Skin of body (tissue), 2 donors: ENCODE results near the gene USP2.

- RAMPAGE, long total RNA, result no peak
Observed at GRCh38 chr11:119380864-119382264, at the start of gene USP2. Gene USP2, minus strand, starts transcription at chr11:119381690.

GRCh38 chr11:119423697-119424431 is 892 bp upstream of the THY1 start:
- RAMPAGE, long total RNA, result no peak

DNA sequence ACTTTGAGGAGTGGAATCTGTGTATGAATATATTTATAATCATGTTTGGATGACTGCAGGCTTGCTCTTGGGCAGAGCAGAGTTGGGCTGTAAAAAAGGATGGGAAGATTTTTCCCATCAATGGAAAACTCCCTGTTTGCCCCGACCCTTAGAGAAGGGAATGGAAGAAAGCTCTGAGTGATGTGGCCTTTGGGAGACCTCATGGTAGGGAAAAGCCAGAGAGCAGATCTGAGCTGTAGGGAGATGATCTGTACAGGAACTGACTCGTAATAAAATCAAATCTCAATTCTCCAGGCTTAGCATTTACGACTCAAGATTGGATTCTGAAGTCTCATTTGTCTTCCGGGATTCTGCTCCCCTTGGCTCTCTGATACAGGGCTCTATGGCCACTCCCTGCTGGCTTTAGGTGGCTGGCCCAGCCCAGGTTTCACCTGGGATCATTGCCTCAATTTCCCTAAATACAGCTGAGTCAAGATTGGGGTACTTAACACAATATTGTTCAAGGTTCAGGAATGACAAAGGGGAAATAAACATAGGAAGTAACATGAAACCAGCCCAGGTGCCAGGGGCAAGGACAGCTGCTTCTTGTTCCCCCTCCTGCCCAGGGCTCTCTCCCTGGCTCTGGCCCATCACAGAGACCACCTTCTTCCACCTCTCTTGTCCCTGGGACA is 38.3 kb upstream of the THY1 start:
- RAMPAGE, long total RNA, result no peak

- RAMPAGE, long total RNA, result no peak
Observed at GRCh38 chr11:119728175-119728475, 875 bp downstream of the NECTIN1 start.

- RAMPAGE, long total RNA, result no peak
Observed at GRCh38 chr11:119892363-119892915, 163.4 kb upstream of the NECTIN1 start.

GRCh38 chr11:120122906-120123485 is 14.9 kb downstream of the TRIM29 start:
- RAMPAGE, long total RNA, result no peak

DNA sequence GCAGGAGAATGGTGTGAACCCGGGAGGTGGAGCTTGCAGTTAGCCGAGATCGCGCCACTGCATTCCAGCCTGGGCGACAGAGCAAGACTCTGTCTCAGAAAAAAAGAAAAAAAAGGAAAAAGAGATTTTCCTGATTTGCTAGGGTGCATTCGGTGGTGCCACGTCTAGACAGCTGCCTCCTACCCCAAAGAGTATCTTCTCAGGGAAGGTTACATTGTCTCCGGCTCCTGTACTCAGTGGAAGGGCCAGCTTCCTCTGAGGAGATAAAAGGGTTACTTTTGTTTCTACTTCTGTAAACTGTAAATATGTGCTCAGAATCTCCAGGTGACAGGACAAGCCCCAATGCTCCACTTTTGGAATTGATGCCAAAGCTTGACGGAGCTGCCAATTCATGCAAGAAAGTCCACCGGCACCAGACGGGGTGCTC is 18.2 kb upstream of the OAF start:
- RAMPAGE, long total RNA, result no peak

DNA sequence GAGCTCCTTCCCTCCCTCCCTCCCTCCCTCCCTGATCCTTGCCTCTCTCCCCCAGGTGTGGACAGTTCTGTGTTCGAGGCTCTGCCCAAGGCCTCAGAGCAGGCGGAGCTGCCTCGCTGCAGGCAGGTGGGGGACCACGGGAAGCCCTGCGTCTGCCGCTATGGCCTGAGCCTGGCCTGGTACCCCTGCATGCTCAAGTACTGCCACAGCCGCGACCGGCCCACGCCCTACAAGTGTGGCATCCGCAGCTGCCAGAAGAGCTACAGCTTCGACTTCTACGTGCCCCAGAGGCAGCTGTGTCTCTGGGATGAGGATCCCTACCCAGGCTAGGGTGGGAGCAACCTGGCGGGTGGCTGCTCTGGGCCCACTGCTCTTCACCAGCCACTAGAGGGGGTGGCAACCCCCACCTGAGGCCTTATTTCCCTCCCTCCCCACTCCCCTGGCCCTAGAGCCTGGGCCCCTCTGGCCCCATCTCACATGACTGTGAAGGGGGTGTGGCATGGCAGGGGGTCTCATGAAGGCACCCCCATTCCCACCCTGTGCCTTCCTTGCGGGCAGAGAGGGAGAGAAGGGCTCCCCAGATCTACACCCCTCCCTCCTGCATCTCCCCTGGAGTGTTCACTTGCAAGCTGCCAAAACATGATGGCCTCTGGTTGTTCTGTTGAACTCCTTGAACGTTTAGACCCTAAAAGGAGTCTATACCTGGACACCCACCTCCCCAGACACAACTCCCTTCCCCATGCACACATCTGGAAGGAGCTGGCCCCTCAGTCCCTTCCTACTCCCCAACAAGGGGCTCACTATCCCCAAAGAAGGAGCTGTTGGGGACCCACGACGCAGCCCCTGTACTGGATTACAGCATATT is 10.9 kb upstream of the POU2F3 start:
- RAMPAGE, long total RNA, result no peak

- RAMPAGE, long total RNA, result no peak
Observed at GRCh38 chr11:120245480-120245960, 5.6 kb downstream of the POU2F3 start.

DNA sequence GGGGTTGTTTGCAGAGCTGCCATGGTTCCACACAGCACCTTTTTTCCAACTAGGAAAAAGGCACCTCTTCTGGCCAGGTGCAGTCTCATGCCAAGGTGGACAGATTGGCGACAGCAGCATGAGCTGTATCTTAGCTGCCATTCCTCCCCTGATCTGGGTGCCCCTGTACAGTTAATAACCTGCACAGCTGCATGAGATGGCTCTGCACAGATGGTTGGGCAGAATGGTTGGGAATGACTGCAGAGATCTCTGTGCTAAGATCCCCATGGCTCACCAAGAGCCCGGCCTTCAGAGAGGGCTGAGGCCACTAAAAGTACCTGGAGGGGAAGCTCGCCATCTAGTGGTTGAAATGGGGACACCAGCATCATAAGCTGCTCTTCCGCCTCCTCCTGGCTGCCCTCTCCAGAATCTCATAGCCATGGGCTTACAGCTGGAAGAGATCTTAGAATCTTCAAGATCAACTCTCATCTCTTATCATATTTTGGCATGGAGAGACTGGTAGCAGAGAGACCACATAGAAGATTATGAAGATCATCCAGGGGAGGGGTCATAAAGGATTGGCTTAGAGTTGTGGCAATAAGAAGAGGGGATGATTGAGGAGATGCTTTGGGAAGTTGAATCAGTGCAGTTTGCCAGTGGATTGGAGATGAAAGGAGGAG is 22.1 kb upstream of the TLCD5 start:
- RAMPAGE, long total RNA, result no peak

DNA sequence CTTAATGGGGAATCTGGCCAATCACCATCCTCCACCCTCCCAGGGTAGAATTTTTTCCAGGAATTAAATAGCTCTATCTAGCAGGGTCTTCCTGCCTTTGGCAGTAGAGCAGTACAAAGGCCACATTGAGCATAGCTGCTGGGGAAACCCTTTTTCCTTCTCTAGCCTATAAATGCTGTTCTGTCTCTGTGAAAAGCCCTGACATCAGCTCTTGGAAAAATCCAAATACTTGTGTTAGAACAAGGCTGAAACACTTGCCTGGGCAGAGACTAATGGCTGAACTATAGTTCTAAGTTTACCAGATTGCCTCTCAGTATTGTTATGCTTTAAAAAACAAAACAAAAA is 55.1 kb downstream of the ARHGEF12 start:
- RAMPAGE, long total RNA, result no peak

DNA sequence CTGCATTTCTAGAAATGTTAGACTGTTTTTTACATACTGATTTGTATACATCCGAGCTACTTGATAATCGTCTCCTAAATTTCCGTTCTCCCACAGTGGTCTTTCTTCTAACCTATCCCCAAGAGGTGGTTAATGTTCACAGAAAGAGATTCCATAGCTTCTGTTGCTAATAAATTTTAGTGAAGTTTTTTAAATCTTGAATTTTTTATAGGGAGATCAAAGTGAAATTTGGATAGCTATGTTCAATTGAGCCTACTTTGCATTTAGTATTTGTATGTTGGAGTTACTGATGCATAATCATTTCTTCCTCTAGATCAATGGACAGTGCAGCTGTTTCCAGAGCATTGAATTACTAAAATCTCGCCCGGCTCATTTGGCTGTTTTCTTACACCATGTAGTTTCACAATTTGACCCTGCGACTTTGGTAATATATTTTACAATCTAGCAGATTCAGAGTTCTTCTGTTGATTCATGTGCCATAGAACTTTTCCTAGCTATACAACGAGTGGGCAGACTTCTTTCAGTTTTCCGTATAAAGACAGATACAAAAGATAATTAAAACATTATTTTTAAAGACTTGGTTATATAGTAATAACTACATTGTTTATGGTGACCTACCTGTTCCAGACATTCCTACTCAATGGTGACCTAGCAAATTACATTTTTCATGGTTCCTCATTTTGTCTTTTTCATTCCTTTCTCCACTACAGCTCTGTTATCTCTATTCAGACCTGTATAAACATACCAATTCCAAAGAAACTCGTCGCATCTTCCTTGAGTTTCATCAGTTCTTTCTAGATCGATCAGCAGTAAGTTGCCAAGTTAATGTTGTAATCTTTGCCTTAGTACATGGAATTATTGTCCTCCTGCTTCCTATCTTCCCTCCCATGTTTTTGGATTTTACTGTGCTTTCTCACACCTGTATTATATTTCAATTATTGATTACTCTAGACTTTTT is 69.9 kb upstream of the GRIK4 start:
- RAMPAGE, long total RNA, result no peak

DNA sequence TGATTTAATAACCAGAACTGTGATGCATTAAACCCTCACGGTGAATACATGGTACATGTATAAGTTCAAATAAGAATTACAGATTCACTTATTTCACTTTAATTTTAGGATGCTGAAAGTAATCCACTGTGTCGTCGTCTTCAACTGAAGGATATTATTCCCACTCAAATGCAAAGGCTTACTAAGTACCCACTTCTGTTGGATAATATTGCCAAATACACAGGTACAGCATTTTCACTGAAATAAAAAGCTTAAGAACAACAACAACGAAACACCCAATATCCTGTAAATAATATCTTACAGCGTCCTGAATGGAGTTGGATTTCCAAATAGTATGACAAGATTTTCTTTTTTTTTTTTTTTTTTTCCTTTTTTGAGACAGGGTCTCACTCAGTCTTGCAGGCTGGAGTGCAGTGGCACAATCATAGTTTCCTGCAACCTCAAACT is 44.4 kb upstream of the GRIK4 start:
- RAMPAGE, long total RNA, result no peak

DNA sequence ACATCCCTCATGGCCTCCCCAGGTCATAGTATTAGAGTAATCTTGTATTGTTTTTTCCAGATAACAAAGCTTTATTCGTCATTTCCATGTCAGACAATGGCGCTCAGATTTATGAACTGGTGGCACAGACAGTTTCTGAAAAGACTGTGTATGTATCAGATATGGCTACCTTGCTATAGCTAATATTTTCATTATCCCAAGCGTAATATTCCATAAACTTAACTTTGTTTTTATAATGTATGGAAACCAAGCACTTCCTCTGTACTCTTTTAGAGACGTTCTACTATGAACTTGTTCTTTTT is 35.0 kb upstream of the GRIK4 start:
- RAMPAGE, long total RNA, result no peak

GRCh38 chr11:120477812-120478641 is 33.5 kb upstream of the GRIK4 start:
- RAMPAGE, long total RNA, result no peak

- RAMPAGE, long total RNA, result no peak
Observed at GRCh38 chr11:121047348-121047807, 23.5 kb downstream of the TBCEL start.

DNA sequence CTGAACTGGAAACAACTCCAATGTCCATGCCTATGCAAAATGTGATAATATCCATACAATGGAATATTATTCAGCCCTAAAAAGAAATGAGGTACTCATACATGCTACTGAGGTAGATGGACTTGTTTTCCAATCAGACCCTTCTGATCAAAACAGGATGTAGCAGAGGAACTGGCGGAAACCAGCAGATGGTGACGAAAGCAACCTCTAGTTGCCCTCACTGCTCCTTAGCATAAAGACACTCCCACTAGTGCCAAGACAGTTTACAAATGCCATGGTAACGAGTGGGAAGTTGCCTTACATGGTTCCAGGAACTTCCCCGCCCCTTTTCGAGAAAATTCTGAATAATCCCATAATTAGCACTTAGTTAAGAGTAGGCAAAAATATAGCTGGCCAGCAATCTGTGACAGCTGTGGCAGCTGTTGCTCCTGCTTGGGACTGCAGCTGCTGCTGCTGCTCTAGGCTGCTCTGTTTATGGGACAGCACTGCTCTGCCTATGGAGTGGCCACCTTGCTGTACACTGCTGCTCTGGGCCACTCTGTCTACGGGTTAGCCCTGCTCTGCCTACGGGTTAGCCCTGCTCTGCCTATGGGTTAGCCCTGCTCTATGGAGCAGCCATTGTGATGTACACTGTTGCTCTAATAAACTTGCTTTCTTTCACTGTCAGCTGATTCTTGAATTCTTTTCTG is 33.5 kb upstream of the SORL1 start:
- RAMPAGE, long total RNA, result no peak

DNA sequence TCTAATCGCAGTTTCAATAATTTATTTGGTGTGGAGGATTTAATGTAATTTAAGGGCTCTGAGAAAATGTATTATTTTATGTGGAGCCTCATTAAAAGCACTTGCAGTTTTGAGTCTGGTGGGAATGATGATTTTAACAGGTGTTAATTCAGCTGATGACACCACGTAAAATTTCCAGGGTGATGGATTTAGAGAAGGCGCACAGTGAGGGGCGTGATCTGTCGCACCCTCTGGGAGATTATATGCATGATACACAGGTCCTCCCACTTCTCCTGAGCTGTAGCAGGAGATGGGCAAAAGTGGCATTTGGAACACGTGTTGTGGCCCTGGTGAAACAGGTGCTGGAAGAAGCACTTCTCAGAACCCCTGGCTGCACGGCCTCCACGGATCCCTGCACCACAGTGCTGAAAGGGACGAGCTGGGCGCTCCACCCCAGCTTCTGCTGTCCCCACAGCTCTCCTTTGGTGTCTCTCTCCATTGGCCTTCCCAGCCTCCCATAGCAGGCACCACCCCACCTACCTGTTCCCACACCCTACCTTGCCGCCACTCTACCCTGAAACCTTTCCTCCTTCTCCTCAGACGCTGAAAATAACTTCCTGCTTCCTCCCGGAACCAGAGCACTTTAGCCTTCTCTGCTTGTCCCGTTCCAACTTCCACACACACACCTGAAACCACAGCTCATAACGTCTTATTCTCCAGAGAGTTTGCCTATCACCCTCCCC is 6.9 kb upstream of the SORL1 start:
- RAMPAGE, long total RNA, result no peak

GRCh38 chr11:121635086-121635453 is 183.0 kb downstream of the SORL1 start:
- RAMPAGE, long total RNA, result no peak

DNA sequence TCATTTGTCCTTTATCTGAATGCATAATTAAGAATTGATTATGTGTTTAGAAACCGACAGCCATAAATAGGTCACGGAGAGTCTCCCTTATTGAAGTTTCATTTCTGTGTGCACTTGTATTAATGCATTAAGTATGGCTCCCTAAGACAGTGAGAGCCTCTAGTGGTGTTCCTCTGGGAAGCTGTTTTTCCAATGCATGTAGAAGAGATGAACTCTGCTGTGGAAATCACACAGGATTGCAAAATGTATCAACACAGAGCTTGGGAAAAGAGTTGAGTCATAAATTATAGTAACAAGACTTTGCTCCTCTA is 209.6 kb downstream of the SORL1 start:
- RAMPAGE, long total RNA, result no peak